Hepatocyte (in vitro differentiated cells and primary cell): ENCODE results near the genes TMEM38A and GTPBP3.

- RAMPAGE, long total RNA: no peak
- RRBS: no CpG with 5 or more reads among the region's 16 CpGs
Measured at GRCh38 chr19:16370396-16371141, 45.9 kb downstream of the KLF2 start.

- RAMPAGE, long total RNA: no peak
- RRBS: no CpG with 5 or more reads among the region's 32 CpGs
Measured at GRCh38 chr19:16518194-16519001, 22.2 kb downstream of the C19orf44 start.

GRCh38 chr19:16543720-16544069 lies 1.5 kb upstream of the CHERP start:
- RAMPAGE, long total RNA: no peak
- RRBS: no CpG with 5 or more reads among the region's 6 CpGs

DNA sequence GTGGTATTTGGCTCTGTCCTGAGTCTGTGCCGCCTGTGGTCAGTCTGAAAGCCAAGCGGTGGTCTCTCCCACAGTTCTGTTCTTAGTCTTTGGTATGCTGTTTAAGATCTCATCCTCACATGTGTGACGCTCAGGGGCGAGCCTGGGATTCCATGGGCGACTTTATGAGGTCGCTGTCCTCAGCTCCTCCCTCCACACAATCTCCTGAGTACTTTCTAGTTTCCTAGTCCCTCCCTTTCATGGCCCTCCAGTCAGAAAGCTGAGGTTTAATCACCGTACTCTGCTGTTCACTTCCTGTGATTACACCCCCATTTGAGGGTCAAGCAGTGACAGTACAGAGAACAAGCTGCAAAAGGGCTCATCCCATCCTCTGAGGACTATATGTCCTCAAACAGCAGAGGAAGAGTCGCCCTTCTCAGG lies 12.2 kb downstream of the SLC35E1 start:
- RAMPAGE, long total RNA: no peak
- RRBS: no CpG with 5 or more reads among the region's 8 CpGs

GRCh38 chr19:16585165-16585597 lies 13.0 kb upstream of the SLC35E1 start:
- RAMPAGE, long total RNA: no peak
- RRBS: no CpG with 5 or more reads among the region's 8 CpGs

DNA sequence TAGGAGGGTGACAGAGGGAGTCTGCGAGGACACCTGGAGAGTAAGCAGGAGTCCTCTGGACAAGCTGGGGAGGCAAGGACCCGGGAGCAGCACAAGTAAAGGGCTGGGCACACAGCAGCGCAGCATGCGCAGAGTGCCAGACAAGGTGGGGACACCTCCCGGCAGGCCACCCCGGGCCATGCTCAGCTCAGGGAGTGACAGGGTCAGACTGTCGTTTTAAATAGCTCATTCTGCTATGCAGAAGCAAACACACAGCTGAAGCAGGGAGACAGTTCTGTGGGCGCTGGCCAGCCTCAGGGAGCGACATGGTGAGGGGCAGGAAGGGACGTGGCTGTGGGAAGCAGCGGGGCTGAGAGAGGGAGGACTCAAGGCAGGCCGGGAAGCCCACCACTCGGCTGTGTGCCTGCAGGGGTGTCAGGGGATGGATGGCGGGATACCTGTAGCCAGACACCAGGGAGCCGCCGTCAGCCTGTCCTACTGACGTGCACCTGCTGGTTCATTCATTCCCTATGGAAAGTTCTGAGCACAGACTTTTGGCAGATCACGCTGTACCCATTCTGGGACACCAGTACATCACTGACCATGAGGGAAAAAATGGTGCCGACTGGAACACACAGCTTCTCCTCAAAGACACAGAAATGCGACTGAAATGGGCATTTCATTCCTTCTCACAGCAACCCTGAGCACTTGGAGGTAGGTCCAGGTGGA lies 26.2 kb downstream of the MED26 start:
- RAMPAGE, long total RNA: no peak
- RRBS: 97% methylated on average over 3 of the region's 20 CpGs

- RAMPAGE, long total RNA: no peak
- RRBS: 1% methylated on average over 14 of the region's 83 CpGs
Measured at GRCh38 chr19:16660744-16661572, at the start of gene TMEM38A. Gene TMEM38A (plus strand): TSS chr19:16661139.

DNA sequence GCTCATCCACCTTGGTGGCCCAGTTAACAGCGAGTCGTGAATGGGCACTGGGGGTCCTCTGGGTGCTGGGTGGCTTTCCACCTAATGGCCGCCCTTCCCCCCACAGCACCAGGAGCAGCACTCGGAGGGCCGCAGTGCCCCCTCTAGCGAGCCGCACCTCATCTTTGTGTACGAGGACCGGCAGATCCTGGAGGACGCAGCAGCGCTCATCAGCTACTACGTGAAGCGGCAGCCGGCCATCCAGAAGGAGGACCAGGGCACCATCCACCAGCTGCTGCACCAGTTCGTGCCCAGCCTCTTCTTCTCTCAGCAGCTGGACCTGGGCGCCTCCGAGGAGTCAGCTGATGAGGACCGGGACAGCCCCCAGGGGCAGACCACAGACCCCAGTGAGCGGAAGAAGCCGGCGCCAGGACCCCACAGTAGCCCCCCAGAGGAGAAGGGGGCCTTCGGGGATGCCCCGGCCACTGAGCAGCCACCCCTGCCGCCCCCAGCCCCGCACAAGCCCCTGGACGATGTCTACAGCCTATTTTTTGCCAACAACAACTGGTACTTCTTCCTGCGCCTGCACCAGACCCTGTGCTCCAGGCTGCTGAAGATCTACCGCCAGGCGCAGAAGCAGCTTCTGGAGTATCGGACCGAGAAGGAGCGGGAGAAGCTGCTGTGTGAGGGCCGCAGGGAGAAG lies 19.3 kb upstream of the F2RL3 start:
- RAMPAGE, long total RNA: no peak
- RRBS: 99% methylated on average over 12 of the region's 33 CpGs

DNA sequence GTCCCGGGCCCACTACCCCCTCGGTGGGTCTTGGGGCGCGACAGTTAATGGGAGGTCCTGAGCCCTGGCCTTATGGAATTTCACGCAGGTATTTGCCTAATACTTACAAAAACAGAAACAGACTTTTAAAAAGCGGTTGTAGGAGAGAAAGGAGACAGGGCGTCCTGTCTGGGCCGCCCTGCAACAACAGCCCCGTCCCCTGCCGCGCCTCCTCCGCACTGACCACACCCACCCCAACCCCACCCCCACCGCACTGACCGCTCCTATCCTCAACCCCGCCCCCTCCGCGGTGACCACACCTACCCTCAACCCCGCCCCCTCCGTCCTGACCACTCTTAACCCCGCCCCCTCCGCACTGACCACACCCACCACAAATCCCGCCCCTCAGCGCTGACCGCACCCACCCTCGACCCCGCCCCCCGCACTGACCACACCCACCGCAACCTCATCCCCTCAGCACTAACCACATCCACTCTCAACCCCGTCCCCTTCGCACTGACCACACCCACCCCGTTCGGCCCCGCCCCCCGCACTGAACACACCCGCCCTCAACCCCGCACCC lies 8.0 kb downstream of the F2RL3 start:
- RAMPAGE, long total RNA: no peak
- RRBS: 0% methylated on average over 1 of the region's 36 CpGs

- RAMPAGE, long total RNA: no peak
- RRBS: no CpG with 5 or more reads among the region's 17 CpGs
Measured at GRCh38 chr19:17025934-17026434, 626 bp downstream of the CPAMD8 start.

DNA sequence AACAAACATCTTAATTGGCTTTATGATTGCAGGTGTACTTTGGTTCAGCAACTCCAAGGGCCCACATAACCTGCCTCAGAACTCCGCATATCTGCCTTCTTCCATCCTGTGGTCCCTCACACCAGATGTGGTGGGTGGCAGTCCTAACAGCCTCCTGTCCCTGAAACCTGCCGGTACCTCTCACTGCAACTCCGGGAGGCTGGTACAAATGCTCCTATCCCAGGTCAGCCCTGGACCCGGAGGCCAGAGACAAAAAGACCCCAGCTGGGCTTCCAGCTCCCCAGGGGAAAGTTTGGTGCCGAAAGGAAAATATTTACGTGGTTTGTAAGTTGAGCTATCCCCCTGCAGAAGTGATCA lies 15.0 kb upstream of the CPAMD8 start:
- RAMPAGE, long total RNA: no peak
- RRBS: 13% methylated on average over 2 of the region's 6 CpGs

DNA sequence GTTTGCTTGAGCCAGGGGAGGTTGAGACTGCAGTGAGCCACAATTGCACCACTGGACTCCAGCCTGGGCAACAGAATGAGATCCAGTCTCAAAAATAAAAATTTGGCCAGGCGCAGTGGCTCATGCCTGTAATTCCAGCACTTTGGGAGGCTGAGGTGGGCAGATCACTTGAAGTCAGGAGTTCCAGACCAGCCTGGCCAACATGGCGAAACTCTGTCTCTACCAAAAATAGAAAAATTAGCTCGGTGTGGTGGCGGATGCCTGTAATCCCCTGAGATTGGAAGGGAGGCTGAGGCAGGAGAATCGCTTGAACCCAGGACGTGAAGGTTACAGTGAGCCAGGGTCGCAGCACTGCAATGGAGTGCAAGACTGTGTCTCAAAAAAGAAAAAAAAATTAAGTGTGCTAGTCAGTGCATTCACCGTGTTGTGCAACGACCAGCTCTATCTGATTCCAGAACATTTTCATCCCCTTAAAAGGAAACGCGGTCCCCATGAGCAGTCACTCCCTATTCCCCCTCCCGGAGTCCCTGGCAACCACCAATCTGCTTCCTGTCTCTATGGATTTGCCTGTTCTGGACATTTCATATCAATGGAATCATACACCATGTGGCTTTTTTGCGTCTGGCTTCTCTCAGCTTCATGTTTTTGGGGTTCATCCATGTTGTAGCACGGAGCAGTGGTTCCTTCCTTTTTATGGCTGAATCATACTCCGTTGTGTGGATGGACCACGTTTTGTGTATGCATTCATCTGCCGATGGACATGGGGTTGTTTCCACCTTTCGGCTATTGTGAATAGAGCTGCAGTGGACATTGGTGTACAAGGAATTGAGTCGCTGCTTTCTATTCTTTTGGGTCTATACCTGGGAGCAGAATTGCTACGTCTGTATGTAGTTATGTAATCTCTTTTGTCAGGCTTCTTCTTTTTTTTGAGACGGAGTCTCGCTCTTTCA lies 19.6 kb downstream of the MYO9B start:
- RAMPAGE, long total RNA: no peak
- RRBS: no CpG with 5 or more reads among the region's 22 CpGs

DNA sequence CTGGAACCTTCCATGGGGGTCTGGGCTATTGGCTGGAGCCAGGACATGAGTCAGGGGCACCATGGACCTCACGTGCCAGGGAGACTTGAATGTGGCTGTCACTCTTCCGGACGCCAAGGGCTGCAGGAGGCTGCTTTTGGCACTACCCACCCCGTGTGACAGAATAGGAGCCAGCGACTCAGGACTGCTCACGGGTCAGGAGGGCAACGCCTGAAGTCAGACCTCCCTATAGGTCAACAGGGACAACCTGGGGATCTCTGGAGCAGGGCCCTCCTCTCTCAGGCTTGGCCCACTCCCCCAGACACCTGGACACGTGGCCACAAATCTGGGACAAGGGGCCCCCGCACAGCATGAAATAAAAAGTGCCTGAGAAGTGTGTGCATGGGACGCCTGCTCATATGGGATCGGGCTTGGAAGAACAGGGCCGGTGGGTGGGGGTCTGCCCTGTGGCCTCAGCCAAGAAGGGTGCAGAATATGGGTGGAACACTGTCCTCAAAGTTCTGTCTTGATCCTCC lies 2.2 kb upstream of the USE1 start:
- RAMPAGE, long total RNA: no peak
- RRBS: no CpG with 5 or more reads among the region's 12 CpGs

DNA sequence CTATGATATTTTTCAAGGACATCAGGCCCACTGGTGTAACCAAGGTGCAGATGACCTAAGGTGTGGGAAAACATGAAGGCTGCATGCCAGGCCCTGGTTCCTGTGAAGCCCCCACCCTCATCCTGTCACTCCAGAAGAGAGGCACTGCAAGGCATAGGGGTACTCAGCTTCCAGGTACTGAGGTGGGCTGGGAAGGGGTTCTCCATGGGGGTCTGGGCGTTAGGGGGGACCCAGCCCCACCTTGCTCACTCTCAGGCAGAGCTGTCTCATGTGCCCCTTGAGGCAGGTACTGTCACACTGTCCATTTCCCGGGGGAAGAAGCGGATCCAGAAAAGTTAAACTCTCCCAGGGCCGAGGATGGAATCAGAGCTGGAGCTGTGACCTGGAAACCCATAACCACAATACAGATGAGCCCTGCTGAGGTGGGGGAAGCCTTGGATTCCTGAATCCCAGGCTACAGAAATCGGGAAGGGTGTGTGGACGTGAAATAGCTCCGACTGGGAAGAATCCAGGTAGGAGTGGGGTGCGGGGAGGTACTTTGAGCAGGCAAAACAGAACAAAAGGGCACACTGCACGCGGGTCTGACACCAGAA lies 618 bp upstream of the USE1 start:
- RAMPAGE, long total RNA: no peak
- RRBS: no CpG with 5 or more reads among the region's 10 CpGs

GRCh38 chr19:17246954-17247138 lies 1.1 kb upstream of the NR2F6 start:
- RAMPAGE, long total RNA: no peak
- RRBS: no CpG with 5 or more reads among the region's 4 CpGs

DNA sequence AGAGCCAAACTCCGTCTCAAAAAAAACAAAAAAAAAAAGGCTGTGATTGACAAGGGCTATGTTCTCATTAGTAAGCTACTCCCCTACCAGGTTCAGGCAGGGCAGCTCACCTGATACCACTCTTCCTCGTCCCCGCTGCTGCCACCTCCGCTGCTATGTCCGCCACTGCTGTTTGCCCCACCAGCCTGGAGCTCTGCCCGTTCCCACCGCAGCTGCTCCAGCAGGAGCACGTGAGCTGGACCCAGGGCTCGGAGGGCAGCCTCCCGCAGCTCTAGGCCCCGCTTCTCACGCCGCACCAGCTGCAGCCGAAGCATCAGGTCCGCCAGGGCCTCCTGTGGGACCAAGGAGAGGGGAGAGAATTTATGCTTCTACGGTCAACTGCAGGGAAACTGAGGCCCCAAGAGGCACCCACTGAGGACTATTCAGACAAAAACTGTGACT lies 9.2 kb downstream of the USHBP1 start:
- RAMPAGE, long total RNA: no peak
- RRBS: no CpG with 5 or more reads among the region's 16 CpGs

GRCh38 chr19:17296200-17296519 lies 7.1 kb downstream of the ABHD8 start:
- RAMPAGE, long total RNA: no peak
- RRBS: 50% methylated on average over 2 of the region's 3 CpGs

DNA sequence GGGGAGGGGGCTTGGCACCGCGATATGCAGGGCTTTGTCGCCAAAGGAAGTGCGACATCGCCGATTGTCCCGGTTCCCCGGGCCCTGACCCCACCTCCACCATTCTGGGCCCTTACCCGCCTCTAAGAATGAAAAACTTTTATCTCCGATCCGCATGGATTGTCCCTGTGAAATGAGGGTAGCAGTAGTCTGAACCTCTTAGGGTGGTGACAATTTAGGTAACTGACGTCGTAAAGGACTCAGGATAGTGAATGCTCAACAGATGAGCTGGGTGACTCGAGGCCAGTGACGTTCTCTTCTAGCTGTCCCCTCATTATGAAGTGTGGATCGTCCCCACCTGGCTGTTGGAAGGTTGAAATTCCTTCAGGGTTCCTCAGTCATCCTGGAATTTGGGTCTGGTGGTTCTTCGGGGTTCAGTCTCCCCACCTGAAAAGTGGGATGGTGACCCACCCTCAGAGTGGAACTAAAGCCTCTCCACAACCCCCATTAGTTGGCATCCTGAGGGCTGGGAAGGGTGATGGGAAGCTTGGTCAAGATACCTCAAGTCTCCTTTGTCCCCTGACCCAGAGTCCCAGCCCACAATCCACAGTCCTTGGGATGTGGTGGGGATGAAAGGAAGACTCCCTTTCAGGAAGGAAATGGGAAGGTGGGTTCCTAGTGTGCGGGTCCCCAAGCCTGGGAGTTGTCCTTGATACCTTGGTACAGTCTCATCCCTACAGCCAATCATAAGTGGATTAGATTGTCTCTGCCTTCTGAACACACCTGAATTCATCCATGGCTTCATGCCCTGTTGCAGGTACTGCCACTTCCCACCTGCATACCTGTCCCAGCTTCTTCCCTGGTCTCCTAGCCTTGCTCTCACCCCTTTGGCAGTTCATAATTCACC lies 931 bp downstream of the DDA1 start:
- RAMPAGE, long total RNA: no peak
- RRBS: 1% methylated on average over 7 of the region's 18 CpGs

DNA sequence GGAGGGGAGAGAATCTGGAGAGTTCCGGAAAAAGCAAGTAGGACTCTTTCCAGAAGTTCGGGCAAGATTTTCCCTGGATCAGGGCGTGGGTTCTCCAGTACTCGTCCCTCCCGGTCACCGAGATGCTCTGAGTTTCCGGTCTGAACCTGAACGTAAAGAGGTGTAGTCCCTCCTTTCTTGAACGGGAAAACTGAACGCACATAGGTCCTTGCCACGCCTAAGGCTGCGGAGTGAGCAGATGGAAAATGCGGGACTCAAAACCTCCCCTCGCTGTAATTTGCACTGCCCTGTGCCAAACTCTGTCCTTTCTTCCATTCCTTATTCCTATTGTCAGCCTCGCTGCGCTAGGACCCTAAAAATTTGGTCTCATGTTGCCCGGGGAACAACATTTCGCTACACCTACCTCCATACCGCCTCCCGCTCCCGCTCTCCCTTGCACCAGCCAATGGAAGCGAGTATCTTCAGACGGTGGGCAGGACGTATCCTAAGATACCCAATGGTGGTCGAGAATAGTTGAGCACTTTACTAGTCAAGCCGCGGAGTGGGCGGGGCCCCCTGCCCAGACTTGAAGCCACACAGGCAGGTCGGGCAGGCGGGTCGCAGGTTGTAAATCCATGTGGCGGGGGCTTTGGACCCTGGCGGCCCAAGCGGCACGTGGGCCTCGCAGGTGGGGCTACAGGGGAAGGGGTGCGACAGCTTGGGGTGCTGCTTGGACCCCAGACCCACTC lies at the start of gene GTPBP3:
Gene GTPBP3, plus strand, starts transcription at position 556 of the 728 bp plus-strand sequence.
- RAMPAGE, long total RNA: no peak
- RRBS: 2% methylated on average over 5 of the region's 37 CpGs

DNA sequence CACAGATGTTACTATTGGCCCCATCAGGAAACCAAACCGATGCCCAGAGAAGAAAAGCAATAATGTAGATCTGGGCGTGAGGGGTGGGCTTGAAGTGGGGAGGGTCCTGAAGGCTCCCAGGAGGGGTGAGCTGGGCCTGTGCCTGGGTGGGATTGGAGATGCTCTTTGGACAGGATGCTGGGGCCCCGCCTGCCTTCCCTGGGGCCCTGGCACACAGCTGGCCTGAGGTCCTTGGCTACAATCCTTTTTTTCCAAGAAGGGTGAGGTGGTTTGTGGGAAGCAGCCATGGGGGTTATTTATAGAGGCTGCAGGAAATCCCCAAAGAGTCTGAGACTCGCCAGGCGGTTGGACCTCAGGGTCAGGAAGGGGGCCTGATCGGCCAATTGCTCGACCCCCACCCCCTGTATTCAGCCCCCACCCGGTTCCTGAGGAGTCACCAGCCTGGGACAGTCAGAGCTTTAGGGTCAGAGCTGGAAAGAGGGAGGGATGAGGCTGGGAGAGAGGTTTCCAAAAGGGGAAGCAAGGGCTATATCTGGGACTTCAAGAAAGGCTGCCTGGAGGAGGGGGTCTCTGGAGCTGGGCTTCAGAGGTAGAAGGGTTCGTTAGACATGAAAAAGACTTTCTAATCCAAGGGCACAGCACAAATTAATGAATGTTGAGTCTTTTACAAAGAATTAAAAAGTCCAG lies 10.1 kb downstream of the GTPBP3 start:
- RAMPAGE, long total RNA: no peak
- RRBS: no CpG with 5 or more reads among the region's 9 CpGs